ENCODE results near the gene ARPC2.

DNA sequence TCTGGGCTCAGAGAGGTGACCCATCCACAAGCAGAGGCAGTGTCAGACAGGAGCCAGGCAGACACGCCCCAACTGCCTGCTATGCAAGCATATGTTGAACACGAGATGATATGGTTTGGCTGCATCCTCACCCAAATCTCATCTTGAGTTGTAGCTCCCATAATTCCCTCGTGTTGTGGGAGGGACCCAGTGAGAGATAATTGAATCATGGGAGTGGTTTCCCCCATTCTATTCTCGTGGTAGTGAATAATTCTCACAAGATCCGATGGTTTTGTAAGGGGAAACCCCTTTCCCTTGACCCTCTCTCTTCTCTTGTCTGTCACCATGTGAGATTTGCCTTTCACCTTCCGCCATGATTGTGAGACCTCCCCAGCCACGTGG, 114.4 kb downstream of the TNS1 start:
- PRO-cap, result no peak
- RAMPAGE, long total RNA, result no peak

DNA sequence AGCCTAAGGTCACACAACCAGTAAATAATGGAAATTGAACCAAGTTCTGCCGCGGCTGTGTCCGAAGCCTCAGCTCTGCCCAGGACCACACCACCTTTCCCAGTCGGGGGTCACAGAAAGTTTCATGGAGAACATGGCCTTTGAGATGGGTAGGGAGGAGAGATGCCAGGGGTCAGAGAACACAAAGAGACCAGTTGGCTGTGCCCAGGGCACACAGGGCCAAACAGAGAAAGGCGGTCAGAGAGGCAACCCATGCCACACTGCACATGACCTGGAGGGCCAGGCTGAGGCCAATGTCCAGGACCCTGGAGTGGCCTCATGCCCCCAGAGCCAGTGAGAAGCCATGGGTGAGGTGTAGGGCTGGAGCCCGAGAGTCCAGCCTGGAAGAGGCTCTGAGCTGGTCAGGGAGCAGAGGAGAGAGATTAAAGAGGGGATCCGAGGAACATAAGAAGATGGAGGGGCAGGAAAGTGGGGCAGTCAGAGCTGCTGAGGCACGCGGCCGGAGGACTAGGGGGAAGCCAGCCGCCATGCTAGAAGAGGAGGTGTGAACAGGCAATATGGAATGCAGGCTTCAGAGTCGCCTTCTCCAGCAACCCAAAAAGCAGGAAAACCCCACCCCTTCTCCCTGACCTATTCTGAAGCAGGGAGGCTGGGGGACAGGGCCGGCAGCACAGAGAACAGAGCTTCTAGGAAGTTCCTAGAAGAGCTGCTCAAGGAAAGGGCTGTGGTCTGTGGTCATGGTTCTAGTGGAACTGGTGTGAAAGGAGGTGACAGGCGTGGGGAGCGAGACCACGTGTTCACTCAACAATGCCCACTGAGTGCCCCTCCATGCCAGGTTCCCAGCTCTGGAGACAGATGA, 72.3 kb downstream of the TNS1 start:
- PRO-cap, result no peak
- RAMPAGE, long total RNA, result no peak

DNA sequence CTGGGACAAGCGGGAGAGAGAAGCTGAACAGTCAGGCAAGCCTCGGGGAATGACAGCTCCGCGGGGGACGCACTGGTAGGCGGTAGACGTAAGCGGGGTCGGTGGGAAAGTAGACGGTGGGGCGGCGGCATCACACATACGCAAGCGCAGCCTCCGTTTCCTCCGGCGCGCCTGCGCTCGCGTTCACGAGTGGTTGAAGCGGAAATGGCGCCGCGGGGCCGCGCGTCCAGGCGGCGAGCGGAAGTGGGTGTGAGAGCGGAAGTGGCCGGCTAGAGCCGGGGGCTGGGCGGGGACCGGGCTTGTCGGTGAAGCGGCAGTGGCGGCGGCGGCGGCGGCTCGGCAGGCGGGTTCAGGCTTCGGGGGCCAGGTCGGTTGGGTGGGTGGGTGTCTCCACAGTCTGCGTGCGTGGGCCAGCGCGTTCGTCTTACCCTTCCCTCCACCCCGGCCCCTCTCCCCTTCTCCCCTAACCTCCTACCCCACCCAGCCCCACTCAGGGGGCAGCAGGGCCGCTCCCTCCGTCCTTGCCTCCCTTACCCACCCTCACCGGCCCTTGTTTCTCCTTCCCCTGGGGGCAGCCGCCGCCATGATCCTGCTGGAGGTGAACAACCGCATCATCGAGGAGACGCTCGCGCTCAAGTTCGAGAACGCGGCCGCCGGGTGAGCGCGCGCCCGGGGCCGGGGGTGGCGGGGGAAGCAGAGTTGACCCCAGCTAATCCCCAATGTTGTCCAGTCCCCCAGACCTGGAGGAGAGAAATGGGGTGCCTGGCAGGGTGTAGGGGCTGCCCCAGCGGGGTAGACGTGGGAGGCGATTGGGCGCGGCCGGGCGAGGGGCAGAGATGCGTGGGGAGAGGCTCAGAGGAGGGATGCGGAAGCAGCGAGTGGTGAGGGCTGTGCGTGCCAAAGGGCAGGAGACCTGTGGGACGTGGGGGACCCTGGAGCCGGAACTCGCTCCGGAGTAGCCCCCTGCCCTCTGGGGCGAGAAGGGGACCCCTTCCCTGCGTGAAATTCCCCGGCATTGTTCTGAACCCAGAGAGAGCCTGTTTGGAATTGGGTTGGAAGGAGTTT, at the start of gene ARPC2:
TSS of gene ARPC2 (plus strand) at position 302 of the 1,065 bp plus-strand sequence.
- PRO-cap, result bidirectional peak, plus-strand start at position 316 of the sequence, minus-strand start at position 187 of the sequence; bidirectional peak, plus-strand start at position 877 of the sequence, minus-strand start at position 719 of the sequence
- RAMPAGE, long total RNA, result start-site peak on the plus strand centred at position 305 of the sequence, 41 bp wide, 828 and 847 reads in 2 replicates

GRCh38 chr2:218307663-218308201, 15.4 kb upstream of the TMBIM1 start:
- PRO-cap, result no peak
- RAMPAGE, long total RNA, result no peak

- PRO-cap, result no peak
- RAMPAGE, long total RNA, result no peak
Measured at GRCh38 chr2:218322809-218323651, 30.7 kb upstream of the TMBIM1 start.

DNA sequence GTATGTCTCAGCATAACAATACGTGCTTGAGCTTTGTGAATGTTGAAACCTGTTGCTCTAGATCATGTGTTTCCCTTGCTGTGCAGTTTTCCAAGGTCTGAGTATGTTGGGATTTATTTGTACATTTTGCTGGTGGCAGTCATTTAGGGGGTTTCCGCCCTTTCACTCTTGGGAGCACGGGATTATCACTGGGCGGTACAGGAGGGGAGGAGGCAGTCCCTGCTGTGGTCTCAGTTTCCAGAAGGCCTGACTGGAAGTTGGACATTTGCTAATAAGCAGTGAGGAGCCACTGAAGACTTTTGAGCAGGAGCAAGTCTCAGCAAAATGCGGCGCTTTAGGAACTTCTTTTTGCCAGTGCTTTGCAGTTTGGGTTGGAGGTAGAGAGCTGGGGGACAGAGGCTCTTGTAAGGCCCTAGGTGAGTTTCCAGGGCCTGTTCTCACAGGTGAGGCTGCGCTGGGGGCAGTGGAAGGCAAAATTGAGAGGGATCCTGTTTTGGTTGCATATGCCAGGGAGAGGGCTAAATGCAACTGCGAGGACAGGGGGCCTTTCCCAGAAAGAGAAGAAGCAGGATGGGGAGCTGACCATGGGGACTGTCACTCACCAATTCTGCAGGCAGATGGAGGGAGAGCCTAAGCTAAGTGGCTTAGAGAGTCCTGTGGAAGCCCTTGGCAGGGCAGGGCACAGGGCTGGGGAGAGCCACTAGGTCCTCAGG, 24.7 kb upstream of the CATIP start:
- PRO-cap, result no peak
- RAMPAGE, long total RNA, result no peak

GRCh38 chr2:218369238-218369864, 12.7 kb downstream of the CATIP start:
- PRO-cap, result no peak
- RAMPAGE, long total RNA, result no peak

DNA sequence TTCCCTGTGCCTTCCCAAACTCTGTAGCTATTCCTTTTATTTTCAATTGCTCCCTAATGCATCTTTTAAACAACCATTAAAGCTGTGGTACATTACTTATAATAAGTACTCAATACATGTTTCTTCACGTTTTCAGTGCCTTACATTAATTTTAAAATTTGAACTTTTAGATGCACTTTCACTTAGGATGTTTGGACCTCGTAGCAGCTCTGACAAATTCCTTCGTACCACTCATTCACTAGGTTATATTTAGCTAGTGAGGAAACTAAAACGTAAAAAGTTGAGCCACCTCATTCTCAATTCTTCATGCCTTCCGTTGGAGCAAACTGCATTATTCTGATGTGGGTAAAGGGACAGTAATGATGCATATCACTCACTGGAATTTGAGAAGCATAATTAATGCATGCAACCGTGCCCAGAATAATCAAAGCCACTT, 2.1 kb downstream of the CNOT9 start:
- PRO-cap, result no peak
- RAMPAGE, long total RNA, result no peak

DNA sequence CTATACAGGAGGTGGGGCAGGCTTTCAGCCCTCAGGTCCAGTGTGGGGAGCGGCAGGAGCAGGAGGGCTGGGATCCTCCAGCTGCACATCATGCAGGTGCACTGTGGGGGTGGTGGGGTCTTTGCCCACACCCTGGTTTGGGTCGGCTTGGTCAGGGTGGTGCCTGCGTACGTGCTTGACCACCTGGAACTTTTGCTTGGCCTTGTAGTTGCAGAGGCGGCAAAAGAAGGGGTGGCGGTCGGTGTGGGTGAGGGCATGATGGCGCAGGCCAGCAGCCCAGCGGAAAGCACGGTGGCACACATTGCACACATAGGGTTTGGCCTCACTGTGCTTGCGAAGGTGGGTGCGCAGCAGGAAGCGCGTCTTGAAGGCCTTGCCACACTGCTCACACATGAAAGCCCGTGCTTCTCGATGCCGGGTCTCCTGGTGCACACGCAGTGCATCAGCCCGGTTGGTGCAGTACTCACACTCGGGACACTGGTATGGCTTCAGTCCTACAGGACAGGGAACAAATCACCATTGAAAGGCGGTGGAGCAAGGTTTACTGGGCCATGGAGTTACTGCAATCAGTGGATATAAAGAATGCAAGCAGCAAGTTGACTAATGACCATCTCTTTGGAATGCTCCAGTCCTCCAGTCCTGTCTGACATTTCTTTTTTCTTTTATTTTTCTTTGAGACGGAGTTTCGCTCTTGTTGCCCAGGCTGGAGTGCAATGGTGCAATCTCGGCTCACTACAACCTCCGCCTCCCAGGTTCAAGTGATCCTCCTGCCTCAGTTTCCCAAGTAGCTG, 20.9 kb downstream of the ZNF142 start:
- PRO-cap, result no peak
- RAMPAGE, long total RNA, result no peak

DNA sequence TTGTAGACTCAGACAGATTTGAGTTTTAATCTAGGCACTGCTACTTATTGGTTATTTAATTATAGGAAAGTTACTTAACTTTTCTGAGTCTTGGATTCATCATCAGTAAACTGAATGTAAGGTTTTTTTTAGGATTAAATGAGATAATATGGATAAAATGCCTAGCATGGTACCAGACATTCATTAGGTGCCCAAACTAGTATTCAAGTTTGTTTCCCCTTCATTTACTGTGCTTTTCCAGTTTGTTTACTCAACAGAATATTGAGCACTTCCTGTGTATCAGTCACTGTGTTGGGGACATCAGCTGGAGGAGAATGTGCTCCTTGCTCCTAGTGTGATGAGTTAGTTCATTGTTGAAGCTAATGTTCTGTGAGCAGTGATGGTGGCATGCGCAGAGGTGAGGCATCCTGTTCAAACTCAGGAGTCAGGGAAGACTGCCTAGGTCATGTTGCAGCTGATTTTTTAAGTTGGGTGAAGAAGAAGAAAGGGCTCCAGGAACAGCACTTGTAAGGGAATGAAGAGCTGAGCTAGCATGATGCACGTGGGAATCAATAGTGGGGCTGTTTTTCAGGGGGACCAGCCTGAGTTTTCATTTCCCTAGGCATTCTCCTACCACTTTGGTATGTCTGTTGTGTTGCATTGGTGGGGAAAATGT, 23.6 kb downstream of the TTLL4 start:
- PRO-cap, result no peak
- RAMPAGE, long total RNA, result no peak

DNA sequence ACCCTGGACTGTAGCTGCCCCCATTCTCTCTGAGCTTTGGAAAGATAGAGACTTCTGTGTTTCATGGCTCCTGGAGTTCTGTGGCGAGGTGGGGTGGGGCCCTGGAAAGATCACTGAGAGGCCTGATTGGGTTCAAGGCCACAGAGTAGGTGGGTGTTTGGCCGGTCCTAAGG, 26.3 kb upstream of the CYP27A1 start:
- PRO-cap, result no peak
- RAMPAGE, long total RNA, result no peak

GRCh38 chr2:218757857-218758373, 24.0 kb upstream of the CYP27A1 start:
- PRO-cap, result no peak
- RAMPAGE, long total RNA, result no peak

GRCh38 chr2:218834635-218835202, 24.9 kb upstream of the WNT6 start:
- PRO-cap, result no peak
- RAMPAGE, long total RNA, result no peak

DNA sequence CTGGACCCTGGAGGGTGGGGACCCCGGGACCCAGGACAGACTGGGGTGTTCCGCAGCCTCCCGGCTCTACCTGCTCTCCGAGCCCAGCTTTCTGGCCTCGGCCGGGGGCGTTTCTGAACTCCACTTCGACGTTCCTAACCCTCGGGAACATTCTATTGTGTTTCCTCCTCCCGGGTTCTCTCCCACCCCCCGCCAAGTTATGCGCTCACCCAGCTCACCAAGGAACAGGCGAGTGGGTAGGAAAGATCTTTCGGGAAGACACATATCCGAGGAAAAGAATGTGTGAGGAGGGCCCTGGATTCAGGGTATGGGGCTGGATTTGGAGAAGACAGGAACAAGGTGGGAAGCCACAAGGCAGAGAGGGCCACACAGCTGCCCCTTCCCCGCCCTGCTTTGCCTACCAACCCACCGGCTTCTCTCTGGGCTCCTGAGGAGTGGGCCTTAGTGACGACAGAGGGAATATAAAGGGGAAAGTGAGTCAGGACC, 582 bp downstream of the WNT6 start:
- PRO-cap, result no peak
- RAMPAGE, long total RNA, result no peak

- PRO-cap, result no peak
- RAMPAGE, long total RNA, result no peak
Measured at GRCh38 chr2:218895910-218896817, 15.5 kb downstream of the WNT10A start.

- PRO-cap, result no peak
- RAMPAGE, long total RNA, result no peak
Measured at GRCh38 chr2:218981983-218982539, 2.9 kb downstream of the FEV start.

DNA sequence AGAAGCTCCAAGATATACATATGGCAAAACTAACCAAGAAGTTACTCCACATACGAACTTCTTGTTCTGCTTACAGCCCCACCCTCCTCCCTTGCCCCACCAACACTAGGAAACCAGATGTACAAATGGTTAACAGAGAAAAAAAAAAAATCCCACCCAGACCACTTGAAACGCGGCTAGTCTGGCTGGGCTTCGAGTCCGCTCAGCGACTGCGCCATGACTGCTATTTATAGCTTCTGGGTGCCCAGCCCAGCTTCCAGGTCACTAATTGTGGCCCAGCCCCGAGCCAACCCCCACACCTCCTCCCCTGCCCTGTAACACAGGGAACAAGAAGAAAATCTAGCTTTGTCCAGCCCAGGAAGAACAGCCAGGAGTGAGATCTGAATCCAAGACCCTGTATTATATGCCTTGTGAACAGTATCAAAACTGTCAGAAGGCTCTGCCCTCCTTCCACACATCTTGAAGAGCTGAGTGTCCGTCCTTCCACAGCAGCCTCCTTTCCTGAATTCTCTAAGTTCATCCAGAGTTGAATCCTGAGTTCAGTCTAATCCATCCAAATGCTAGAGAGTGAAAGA, 47.2 kb upstream of the IHH start:
- PRO-cap, result no peak
- RAMPAGE, long total RNA, result no peak

DNA sequence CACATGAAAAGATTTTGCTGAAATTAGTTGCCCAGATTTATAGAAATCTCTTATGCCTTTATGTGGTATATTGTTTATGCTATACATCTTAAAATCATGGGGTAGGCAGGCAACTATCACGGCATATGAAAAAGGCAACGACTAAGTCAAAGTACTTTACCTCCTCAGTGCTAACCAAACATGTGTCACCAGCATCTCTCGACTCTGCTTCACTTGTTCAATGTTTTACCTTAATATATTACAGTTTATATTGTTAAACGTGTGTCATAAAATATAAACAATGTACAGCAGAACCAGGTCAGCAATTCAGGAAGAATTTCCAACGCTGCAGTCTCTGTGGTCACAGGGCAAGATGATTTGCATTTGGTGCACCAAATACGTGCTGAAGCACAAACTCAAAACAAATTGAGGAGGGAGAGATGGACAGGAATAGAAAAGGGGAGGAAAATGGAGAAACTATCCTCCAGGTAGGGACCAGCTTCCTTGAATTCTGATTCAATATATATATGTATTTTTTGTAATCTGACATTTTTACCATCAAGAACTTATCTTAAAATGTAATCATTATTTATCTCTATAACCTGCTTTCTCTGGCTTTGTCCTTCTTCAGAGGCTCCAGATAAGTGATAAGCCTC, 47.6 kb downstream of the NHEJ1 start:
- PRO-cap, result no peak
- RAMPAGE, long total RNA, result no peak

- PRO-cap, result no peak
- RAMPAGE, long total RNA, result no peak
Measured at GRCh38 chr2:219122040-219122408, 38.6 kb downstream of the NHEJ1 start.

DNA sequence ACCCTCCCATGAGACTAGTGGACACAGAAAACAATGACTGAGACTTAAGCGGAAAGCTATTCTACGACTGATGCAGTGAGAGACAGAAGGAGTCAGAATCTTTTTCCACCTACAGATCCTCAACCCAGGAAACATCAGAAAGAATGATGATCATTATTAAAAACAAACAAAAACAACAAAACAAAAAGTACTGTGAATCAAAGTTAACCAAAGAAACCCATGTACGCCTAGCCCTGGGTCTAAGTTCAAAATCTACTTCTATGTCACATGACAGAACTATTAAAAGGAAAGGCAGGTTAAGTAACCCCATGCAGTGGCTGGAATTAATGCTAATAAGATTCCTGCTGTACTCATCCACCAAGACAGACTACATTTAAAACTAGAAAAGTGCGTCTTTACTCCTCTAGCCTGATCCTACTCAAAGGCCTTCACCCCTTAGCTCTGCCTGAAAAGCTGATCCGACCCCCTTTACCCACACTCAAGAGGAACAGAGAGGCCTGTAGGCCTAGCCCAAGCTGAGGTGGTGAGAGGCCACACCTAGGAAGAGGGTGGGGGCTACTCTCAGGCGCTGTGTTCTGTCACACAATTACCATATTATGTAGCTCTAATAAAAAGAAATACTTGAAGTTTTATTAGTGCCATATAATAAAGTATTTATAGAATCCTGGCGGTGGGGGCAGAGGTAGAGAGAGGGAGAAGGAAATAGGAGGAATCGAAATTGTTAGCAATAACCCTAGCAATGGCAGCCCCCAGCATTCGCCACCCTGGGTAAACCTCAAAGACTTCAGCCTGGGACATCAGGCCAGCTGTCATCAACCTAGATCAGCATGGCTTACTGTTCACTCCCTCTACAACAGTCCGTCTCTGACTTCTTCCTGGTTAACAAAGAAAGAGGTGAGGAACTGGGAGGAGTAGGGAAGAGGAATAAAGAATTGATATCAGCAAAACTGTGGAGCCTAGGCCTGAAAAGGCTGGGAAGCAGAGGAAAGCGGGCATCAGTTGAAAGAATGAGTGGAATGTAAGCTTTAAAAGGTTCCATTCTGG, 37.0 kb downstream of the NHEJ1 start:
- PRO-cap, result no peak
- RAMPAGE, long total RNA, result no peak

Data from Karpas-422 (cell line).